Lung (tissue), 4 donors: Measurements from ENCODE around the genes TPGS1 and CFD.

- PRO-cap = no peak
- RAMPAGE, long total RNA = no peak
- RRBS = 10% methylated on average over 1 of the region's 13 CpGs
Observed at GRCh38 chr19:295543-296159, 4.4 kb upstream of the PLPP2 start.

- PRO-cap = no peak
- RAMPAGE, long total RNA = no peak
- RRBS = no CpG with 5 or more reads among the region's 5 CpGs
Observed at GRCh38 chr19:296518-296757, 5.2 kb upstream of the PLPP2 start.

GRCh38 chr19:306354-306733 lies 15.1 kb upstream of the PLPP2 start:
- PRO-cap = no peak
- RAMPAGE, long total RNA = no peak
- RRBS = 94% methylated on average over 9 of the region's 28 CpGs

GRCh38 chr19:368239-368770 lies 7.5 kb downstream of the THEG start:
- PRO-cap = no peak
- RAMPAGE, long total RNA = no peak
- RRBS = no CpG with 5 or more reads among the region's 15 CpGs

- PRO-cap = no peak
- RAMPAGE, long total RNA = no peak
- RRBS = no CpG with 5 or more reads among the region's 16 CpGs
Observed at GRCh38 chr19:427747-428133, 18.8 kb upstream of the C2CD4C start.

DNA sequence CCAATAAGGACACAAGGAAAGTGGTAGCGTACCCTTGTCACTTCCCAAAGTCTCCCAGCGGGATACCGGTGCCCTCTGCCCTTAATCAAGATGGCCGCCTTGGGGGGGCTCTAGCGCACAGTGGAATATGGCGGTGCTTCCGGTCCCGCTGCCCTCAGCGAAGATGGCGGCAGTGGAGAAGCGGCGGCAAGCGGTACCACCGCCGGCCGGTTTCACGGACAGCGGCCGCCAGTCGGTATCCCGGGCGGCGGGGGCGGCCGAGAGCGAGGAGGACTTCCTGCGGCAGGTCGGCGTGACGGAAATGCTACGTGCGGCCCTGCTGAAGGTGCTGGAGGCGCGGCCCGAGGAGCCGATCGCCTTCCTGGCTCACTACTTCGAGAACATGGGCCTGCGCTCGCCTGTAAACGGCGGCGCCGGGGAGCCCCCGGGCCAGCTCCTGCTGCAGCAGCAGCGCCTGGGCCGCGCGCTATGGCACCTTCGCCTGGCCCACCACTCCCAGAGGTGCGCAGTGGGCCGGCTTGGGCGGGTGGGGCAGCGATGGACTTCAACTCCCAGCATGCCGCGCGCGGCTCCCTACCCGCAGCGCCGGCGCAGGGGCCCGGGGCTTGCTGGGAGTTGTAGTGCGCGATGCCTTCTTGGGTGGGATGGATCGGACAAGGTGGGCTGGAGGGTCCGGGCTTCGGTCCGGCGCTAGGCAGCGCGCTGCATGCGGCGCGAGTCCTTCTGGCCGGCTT lies at the start of gene TPGS1:
TPGS1 (plus strand) TSS at position 154 of the 734 bp plus-strand sequence.
- PRO-cap = unidirectional peak, plus-strand start at position 157 of the sequence
- RAMPAGE, long total RNA = no peak
- RRBS = under 1% methylated on average over 34 of the region's 76 CpGs

DNA sequence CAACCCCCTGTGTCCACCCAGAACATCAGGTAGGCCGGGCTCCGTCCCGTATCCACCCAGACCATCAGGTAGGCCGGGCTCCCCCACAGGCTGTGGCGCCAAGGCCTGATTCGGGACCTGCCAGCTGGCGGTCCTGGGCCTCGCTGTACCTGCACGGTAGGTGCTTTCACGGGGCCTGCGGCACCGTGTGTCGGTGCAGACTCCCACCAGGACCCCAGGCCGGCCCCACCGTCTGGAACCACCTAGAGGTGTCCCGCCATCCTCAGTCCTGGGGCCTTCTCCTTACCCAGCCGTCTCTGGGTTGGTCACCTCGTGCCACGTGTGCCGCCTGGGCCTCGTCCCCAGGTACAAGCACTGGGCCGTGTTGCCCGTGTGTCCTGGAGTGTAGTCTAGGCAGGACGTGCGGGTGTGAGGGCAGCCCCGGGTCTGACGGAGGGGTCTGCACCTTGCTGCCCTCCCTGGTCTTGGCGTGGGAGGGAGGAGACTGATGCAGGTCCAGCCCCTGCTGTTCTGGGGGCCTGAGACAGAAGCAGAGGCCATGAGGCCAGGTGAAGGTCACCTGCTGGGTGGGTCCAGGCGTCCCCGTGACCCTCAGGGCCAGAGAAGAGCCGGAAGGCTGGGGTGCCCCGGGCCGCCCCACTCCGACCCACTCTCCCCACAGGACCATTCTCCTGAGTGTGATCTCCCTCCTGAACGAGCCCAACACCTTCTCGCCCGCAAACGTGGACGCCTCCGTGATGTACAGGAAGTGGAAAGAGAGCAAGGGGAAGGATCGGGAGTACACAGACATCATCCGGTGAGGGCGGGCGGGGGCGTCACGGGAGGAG lies 5.0 kb downstream of the CDC34 start:
- PRO-cap = no peak
- RAMPAGE, long total RNA = no peak
- RRBS = 82% methylated on average over 8 of the region's 46 CpGs

DNA sequence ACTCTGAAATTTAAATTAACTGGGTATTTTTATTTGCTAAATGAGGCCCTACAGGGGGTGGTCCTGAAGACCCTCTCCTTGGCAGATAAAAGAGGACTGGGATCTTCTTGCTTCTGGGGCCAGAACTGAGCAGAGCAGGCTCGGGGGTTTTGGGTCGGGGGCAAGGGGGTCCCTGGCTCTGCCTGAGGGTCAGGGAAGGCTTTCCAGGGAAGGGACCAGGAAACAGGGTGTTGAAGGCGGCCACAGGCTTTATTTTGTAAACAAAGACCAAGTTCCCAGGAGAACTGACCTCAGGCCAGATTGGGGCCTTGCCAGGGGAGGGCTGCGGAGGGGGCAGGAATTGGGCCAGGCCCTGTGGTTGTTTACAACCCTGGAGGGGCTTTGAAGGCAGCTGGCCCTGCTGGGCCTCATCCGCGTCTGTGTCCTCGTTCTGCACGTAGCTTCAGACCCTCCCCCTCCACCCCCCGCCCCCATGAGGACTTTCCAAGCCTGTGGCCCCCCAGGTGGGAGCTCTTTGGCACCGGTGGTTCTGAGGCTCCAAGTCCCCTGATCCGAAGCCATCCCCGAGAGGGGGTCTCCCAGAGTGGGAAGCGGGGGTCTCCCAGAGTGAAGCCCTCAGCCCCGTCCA lies 13.7 kb upstream of the BSG start:
- PRO-cap = no peak
- RAMPAGE, long total RNA = no peak
- RRBS = no CpG with 5 or more reads among the region's 14 CpGs

- PRO-cap = no peak
- RAMPAGE, long total RNA = no peak
- RRBS = 1% methylated on average over 14 of the region's 43 CpGs
Observed at GRCh38 chr19:573051-573897, 878 bp downstream of the BSG start.

- PRO-cap = no peak
- RAMPAGE, long total RNA = no peak
- RRBS = no CpG with 5 or more reads among the region's 25 CpGs
Observed at GRCh38 chr19:617052-617410, 16.3 kb downstream of the POLRMT start.

GRCh38 chr19:664786-665489 lies 1.9 kb upstream of the RNF126 start:
- PRO-cap = no peak
- RAMPAGE, long total RNA = no peak
- RRBS = no CpG with 5 or more reads among the region's 30 CpGs

DNA sequence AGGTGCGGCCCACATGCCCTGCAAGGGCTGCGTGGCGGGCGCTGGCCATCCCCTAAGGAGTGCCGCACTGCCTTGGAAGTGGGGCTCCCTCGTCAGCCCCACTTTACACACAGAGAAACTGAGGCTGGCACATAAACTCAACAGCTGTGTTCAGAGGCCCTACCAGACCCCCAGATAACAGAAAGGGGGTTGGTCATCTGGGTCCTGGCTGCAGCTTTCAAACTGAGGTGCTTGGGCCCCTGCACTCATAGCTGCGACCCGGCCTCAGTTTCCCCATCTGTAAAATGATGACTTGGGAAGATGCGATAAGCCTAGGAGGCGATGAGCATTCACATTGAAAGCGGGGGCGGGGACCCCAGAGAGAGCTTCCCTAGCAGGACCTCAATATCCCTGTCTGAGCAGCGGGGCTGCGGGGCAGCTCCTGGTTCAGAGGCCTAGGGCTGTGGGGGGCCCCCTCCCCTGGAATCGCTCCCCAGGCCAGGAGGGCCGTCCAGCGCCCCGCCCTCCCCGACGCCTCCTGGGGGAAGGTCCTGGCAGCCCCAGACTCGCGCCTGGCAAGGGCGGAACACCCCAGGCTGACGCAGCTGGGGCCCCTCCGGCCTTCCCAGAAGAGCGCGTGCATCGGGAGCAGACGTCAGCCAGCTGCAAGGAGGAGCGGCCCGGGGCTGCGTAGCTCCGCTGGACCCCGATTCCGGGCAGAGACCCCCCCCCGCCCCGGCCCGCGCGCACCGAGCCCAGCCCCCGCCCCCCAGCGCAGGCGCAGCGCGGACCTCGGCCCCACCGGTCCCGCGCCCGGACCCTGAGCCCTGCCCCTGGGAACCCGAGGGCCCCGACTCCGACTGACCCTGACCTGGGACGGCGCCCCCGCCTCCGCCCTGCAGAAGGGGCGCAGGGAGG lies 3.4 kb downstream of the FSTL3 start:
- PRO-cap = unidirectional peak, plus-strand start at position 630 of the sequence
- RAMPAGE, long total RNA = no peak
- RRBS = 2% methylated on average over 19 of the region's 59 CpGs

- PRO-cap = no peak
- RAMPAGE, long total RNA = no peak
- RRBS = 13% methylated on average over 6 of the region's 20 CpGs
Observed at GRCh38 chr19:694913-695316, 337 bp downstream of the PRSS57 start.

- PRO-cap = no peak
- RAMPAGE, long total RNA = no peak
- RRBS = 6% methylated on average over 3 of the region's 44 CpGs
Observed at GRCh38 chr19:704008-704677, 4.6 kb upstream of the PALM start.

- PRO-cap = no peak
- RAMPAGE, long total RNA = no peak
- RRBS = 1% methylated on average over 6 of the region's 23 CpGs
Observed at GRCh38 chr19:709635-710022, 894 bp downstream of the PALM start.

DNA sequence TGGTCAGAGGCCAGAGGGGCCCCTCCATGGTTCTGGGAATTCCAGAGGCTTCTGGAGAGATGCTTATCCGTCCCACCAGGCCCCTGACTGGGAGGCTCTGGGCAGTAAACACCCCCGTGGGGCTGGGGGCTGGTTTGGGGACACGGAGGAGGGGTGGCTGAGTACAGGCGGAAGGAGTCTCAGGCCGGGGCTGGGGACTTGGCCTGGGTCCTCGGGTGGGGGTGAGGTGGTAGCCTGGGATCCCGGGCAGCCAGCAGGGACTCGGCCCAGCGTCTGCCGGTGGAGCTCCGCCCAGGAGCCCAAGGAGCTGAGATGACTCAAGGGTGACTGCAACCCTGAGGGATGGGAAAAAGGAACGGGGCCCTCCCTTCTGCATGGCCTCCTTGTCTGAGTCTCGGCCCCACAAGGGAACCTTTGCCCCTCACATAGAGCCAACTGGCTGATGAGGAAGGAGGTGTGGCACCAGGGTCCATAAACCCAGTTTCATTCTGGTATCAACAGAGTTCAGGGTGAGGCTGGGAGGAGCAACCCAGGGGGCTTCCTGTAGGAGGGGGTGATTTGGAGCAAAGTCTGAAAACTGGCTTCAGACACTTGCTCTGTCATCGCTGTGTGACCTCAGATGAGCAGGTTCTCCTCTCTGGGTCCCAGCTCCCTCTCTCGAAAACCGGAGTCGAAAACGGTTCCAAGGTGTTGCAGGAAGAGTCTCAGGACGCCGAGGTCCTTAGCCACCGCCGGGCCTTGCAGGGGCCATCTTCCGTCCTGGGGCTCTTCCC lies 768 bp downstream of the MISP start:
- PRO-cap = no peak
- RAMPAGE, long total RNA = no peak
- RRBS = 56% methylated on average over 11 of the region's 23 CpGs

DNA sequence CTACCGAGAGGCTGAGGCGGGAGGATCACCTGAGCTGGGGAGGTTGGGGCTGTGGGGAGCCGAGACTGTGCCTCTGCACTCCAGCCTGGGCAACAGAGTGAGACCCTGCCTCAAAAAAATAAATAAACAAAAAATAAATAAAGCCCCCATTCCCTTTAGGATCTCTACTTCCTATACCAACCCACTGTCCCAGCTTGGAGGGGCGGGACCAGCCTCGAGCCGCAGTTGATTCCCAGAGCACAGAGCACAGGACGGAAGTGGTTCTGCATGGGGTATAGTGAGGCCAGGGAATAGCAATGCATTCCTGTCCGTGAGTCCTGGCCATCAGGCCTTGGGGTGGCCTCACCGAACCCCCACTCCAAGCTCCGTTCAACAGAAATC lies 4.9 kb upstream of the PTBP1 start:
- PRO-cap = no peak
- RAMPAGE, long total RNA = no peak
- RRBS = no CpG with 5 or more reads among the region's 10 CpGs

DNA sequence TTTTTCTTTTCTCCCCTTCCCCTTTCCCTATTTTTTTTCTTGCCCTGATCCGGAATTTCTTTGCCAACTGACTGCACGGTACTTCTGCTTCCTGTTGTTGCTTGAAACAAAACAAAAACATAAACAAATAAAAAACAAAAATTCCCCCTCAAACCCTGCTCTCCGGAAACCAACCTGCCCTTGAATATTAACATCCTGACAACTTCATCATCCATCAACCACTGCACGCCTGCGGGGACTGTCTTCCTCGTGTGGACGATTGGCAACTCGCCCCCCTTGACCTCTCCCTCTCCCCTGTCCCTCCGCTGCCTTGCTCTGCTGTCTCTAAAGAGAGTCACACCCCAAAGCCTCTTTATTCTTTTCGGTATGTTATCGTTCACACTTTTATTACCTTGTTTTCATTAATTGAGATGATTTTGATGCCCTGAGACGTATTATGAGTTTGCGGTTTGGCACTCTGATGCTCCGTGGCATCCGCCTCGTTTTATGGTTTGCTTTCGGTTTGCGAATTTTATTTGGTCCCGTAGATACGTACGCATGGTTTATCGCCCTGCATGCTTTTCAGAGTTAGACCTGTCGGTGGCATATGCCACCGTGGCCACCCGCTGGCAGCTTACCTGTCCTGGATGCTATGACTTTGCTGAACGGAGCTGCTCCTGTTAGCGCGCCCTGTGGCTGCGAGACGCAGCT lies 10.4 kb downstream of the PTBP1 start:
- PRO-cap = no peak
- RAMPAGE, long total RNA = no peak
- RRBS = 48% methylated on average over 3 of the region's 30 CpGs

GRCh38 chr19:858814-859818 lies at the start of gene CFD:
TSS of gene CFD (plus strand) at chr19:859664.
- PRO-cap = unidirectional peak, plus-strand start at chr19:859661
- RAMPAGE, long total RNA = no peak
- RRBS = 21% methylated on average over 6 of the region's 25 CpGs

GRCh38 chr19:859819-860213 lies 352 bp downstream of the CFD start:
- PRO-cap = no peak
- RAMPAGE, long total RNA = no peak
- RRBS = no CpG with 5 or more reads among the region's 13 CpGs